SJSA1 (cell line): ENCODE measurements around the genes NENF and BATF3.

GRCh38 chr1:209888497-209888988 lies 49.5 kb upstream of the SYT14 start:
- RAMPAGE, long total RNA = no peak

- RAMPAGE, long total RNA = no peak
Measured at GRCh38 chr1:210099831-210100516, 132.6 kb upstream of the SERTAD4 start.

DNA sequence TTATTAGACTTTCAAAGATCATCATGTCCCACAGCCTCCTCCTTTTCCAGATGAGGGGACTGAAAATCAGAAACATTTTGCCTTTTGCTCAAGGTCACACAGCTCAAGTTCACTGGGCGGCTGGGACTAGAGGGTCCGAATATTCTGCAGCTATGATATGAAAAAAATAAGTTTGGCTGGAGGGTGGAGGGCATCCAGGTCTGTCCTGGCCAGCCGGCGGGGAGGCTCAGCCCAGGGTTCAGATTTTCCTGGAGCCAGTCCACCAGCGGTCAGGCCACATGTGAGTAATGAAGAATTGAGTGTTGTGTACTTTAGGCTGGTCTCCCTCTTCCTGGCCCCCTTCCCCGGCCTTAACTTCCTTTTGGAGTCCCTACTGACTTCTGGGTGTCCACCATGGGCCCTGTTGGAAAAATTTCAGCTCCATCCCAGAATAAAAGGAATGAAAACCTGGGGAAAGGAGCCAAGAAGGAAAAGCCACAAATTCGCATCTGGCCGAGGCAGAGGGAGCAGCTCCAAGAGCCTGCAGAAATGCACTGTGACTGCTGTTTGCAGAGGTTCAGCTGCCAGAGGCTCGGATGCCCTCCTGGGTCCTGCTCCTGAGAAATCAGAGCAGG lies 35.6 kb upstream of the HHAT start:
- RAMPAGE, long total RNA = no peak

GRCh38 chr1:210294960-210295398 lies 33.7 kb upstream of the HHAT start:
- RAMPAGE, long total RNA = no peak

GRCh38 chr1:211260212-211261219 lies 1.4 kb downstream of the RCOR3 start:
- RAMPAGE, long total RNA = no peak

GRCh38 chr1:211521239-211521982 lies 29.4 kb upstream of the RD3 start:
- RAMPAGE, long total RNA = no peak

GRCh38 chr1:211541942-211542626 lies 36.9 kb downstream of the SLC30A1 start:
- RAMPAGE, long total RNA = no peak

DNA sequence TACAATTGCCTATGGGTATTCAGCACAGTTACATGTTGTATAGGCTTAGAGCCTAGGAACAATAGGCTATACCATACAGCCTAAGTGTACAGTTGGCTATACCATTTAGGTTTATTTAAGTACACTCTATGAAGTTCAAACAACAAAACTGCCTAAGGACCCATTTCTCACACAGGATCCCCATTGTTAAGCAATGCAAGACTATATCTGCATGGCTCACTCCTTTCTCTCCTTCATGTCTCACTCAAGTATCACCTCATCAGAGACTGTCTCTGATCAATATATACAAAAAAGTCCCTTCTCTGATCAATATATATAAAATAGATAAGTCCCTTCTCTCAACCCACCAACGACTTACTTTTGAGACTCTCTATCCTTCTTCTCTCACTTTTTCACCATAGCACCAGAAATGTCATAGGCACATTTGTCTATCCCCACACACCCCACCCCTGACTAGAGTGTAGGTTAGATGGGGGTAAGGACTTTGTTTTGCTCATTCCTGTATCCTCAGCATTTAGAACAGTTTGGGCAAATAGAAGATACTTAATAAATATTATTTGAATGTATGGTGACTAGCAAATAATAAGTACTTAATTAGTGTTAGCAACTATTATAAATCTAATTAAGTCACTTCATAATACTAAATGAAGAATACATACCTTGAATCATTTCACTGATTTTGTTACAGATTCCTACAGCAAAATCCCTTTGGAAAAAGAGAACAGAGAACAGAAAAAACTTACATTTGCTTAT lies 24.5 kb downstream of the INTS7 start:
- RAMPAGE, long total RNA = no peak

DNA sequence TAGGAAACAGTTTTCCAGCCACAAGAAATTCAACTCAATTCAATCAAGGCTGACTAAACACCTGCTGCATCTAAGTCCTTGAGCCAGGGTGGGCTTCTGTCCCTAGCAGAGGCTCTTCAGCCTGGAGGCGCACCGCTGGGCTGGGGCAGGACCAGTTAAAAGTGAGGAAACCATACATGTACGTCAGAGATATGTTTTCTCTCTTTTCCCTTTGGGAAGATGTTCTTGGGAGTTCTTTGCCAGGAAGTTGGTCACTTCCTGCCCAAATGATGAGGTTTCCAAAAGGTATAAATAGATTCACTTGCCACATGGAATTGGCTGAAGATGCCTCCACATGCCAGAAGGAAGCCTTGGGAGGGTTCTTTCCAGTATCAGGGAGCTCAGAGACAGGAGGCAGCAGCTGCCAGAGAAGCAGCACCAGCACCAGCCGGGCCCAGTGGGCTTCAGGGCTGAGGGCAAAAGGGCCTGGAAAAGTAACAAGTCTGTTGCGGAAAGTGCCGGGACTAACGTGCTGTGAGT lies 97.3 kb upstream of the PPP2R5A start:
- RAMPAGE, long total RNA = no peak

GRCh38 chr1:212284342-212284555 lies 961 bp upstream of the PPP2R5A start:
- RAMPAGE, long total RNA = no peak

DNA sequence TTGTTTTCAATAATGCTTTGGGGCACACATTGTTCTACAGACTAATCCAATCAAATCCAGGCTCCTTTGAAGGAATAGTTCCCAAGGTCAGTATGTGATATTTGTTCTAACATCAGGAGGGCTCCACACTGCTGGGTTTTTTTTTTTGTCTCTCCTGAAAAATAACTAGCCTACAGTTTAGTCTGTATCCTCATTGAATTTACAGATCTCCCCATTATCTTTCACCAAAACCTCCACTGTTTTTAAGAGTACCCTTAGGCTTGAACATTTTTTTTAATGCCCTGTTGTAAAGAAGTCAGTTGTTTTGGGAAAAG lies 24.9 kb downstream of the PPP2R5A start:
- RAMPAGE, long total RNA = no peak

GRCh38 chr1:212356263-212357522 lies 58.0 kb downstream of the PACC1 start:
- RAMPAGE, long total RNA = no peak

GRCh38 chr1:212413827-212414225 lies 860 bp downstream of the PACC1 start:
- RAMPAGE, long total RNA = no peak

DNA sequence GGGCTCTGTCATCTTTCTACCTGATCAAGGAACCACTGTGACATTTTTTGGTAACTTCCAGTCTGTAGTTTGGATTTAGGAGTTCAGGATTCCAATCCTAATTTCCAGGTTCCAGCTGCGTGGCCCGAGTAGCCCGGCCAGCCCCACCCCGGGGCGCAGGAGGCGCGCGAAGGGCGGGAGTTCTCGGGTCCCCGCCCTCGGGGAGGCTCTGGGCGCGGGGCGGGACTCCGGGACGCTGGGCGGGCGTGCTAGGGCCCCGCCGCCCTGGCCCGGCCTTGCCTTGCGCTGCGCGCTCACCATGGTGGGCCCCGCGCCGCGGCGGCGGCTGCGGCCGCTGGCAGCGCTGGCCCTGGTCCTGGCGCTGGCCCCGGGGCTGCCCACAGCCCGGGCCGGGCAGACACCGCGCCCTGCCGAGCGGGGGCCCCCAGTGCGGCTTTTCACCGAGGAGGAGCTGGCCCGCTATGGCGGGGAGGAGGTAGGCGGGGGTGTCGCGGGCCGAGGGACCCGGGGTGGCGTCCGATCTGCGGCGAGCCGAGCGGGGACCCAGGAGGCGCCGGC lies at the start of gene NENF:
NENF (plus strand) TSS at position 275 of the 558 bp plus-strand sequence.
- RAMPAGE, long total RNA = no peak

GRCh38 chr1:212433204-212433995 lies 680 bp downstream of the NENF start:
- RAMPAGE, long total RNA = no peak

DNA sequence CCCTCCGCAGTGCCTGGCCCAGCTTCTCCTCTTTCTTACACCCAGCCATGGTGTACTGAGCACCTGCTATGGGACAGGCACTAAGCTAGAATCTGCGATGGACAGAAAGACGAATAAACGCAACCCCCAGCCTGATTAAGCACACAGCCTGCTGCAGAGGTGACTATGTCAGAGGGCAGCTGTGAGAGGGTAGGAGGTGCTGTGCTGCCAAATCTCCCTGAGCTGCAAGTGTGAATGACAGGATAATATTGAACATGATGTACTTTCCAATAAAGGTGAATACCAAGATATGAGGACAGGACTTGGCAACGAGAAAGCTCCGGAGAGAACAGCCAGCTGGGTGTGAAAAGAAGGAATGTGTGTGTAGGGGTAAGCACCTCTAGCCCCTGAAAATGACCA lies 83.1 kb upstream of the ATF3 start:
- RAMPAGE, long total RNA = no peak

- RAMPAGE, long total RNA = no peak
Measured at GRCh38 chr1:212567051-212567682, 41.4 kb upstream of the ATF3 start.

DNA sequence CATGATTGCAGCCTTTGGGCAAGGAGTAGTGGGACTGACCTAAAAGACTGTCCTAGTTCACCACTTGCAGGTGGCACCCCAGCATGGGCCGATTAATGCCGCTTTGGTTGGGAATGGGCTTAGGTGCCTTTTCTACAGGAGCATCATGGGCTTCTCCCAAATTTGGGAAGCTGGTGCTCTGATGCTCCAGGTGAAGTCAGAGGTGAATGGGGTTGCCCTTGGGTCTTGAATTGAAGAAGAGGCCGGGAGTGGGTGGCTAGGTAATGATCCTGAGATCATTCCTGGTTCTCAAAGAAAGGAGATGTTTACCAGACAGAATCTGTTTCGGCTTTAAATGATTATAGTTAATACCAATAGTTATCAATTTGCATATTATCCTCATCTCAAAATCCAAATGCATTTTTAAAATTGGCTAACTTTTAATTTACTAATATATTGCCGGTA lies 6.8 kb upstream of the GARIN4 start:
- RAMPAGE, long total RNA = no peak

GRCh38 chr1:212639079-212639336 lies 14.7 kb downstream of the GARIN4 start:
- RAMPAGE, long total RNA = no peak

- RAMPAGE, long total RNA = no peak
Measured at GRCh38 chr1:212699542-212700603, at the start of gene BATF3. TSS of gene BATF3 (minus strand) at chr1:212699840.